Type B pancreatic cell (in vitro differentiated cells): Measurements from ENCODE around the gene ST8SIA2.

- PRO-cap, result no peak
Observed at GRCh38 chr15:90391602-90392605, 3.9 kb downstream of the IQGAP1 start.

GRCh38 chr15:90499925-90500760 lies 29.6 kb upstream of the CRTC3 start:
- PRO-cap, result no peak

DNA sequence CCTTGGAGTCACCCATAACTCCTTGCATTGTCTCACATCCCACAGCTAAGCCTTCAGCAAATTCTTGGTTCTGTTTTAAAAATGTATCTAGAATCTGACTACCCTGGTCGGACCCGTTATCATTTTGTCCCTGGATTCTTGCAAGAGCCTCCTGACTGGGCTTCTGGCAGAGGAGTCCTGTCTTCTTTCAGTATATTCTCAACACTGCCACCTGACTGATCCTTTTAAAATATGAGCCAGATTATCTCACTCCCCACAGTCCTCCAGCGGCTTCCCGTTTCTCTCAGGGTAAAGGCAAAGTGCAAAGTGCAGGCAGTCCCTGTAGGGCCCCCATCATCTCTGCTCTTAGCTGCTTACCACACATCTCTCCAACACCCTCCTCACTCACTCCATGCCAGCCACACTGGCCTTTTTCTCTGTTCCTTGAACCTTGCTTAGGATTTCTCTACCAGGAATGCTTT lies 28.4 kb downstream of the CRTC3 start:
- PRO-cap, result no peak

DNA sequence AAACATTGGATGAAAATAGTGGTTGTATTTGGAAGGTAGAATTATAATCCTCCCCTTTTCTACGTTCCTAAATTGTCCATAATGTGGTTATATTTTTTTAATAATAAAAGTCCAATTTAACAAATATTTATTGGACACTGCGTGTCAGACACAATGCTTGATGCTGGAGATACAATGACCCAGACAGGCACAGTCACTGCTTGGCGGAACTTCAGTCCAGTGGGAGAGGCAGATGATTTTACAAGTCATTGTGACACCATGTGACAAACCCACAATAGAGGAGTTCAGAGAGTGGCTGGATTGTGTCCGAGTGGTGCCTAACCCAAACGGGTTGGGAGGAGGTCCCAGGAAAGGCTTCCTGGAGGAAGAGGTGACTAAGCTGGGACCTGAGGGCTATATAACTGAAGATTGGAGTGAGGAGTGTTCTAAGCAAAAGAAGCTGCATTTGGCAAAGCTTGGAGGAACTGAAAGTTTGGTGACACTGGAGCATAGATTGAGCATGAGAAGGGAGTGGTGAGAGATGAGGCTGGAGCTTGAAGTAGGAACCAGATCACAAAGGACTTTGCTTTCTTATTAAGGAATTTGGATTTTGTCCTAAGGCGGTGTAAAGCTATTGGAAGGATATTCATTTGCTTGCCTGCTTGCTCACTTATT lies 41.4 kb downstream of the CRTC3 start:
- PRO-cap, result no peak

DNA sequence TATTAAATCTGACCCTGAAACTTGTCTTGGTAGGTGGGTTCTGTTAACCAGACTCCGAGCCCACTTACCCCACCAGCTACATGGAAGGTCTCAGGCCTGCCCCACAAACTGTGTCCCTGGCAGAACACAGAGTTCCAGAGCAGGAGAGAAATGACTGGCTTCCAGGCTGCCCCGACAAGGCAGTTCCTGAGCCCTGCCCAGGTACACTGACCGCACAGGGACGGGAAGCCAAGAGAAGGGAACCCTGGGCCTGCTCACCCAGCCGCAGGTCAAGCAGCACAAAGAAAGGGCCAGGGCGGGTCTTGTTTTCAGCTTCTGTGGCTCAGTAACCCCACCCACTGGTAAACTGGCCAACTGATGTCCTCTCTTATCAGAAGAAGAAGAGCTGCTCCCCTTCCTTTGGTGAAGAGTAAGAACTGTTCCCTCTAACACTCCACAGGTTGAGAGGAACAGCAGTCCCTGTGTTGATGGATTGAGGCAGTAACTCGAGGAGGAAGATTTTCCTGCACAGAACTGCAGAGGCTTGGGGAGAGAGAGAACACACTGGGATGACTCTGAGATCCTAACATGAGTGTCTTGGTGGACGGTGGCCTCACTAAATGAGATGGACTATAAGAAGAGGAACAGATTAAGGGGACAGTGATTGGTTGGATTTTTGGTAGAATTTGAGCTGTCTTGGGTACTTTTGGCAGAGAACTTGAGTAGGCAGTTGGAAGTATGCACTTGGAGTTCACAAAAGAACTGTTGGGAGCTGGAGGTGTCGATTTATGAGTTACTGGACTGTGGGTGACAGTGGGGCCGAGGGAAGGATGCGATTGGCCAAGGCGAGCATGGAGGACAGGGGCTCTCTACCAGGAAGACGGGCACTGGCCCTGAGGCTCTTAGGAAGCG lies 68.5 kb downstream of the CRTC3 start:
- PRO-cap, result no peak

DNA sequence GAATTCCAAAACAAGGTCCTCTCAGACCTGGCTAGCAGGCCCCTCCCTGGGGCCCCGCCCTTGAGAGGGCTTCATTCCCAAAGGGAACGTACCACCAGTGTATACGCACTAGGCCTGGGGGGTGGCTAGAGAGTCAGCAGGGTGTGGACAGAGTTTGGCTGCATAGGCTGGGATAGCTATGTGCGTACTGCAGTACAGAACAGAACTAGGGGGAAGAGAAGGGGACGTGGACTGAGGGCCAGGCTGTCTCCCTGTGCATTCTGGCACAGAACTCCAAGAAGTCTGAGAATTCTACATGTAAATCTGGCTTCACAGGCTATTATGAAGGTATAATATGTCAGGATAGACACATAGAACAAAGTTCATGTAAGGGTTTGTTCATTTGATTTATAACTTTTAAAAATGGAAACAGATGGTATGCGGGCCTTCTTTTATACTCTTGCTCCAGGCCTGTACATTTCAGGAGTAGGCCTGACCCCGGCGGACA lies 92.4 kb upstream of the BLM start:
- PRO-cap, result no peak

DNA sequence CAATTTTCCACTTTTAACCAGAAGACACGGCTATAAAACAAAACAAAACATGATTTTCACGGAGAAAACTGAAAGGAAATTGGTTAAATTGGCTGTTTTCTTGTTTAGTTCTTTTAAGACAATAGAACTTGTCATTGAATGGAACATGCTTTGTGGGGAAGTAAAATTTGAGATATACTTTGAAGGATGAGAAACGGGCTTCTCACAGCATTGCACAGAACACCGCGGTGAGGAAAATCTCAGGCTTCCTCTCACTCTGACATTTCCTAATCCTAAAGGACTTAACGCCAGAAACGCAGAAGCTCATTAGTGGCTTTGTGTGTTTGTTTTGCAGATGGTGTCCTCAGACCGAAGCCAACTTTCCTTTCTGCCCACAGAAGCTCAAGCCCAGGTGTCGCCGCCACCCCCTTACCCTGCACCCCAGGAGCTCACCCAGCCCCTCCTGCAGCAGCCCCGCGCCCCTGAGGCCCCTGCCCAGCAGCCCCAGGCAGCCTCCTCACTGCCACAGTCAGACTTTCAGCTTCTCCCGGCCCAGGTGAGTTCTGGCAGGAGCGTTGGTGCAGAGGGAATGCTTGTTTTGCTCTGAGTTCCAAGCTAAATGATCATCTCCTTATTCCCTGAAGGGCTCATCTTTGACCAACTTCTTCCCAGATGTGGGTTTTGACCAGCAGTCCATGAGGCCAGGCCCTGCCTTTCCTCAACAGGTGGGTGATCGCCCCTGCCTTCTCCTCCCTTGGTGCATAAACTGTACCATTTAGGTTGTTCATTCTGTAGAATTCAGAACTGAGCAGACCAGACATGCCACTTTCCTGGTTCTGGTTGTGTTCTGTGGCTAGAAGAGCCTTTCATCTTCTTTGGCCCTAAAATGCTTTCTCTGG lies 78.8 kb upstream of the BLM start:
- PRO-cap, result no peak

DNA sequence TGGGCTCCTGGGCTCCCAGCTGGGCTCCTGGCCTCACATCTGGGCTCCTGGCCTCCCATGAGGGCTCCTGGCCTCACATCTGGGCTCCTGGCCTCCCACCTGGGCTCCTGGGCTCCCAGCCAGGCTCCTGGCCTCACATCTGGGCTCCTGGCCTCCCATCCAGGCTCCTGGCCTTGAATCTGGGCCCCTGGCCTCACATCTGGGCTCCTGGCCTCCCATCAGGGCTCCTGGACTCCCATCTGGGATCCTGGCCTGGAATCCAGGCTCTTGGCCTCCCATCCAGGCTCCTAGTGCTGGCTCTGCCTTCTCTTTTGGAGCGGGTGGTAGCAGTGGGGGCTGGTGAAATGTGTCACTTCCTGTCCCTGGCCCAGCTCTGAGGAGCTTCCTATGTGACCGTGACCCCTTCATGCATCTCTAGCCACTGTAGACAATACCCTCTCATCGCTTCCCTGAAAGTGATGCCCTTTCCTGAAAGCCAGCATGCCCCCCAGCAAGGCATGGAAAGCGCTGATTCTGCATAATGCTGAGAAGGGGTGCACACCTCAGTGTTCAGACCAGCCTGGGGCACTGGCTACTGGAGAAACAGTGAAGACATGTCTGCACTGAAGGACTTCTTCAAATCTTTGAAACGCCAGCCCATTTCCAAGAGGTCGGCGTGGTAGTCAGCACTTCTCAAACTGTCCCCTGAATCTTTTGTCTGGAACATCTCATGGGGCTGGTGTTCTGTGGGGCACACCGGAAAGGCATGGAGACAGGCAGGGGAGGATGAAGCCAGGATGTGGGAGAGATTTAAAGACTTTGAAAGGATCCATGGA lies 62.4 kb upstream of the BLM start:
- PRO-cap, result no peak

- PRO-cap, result no peak
Observed at GRCh38 chr15:90660975-90661275, 56.2 kb upstream of the BLM start.

DNA sequence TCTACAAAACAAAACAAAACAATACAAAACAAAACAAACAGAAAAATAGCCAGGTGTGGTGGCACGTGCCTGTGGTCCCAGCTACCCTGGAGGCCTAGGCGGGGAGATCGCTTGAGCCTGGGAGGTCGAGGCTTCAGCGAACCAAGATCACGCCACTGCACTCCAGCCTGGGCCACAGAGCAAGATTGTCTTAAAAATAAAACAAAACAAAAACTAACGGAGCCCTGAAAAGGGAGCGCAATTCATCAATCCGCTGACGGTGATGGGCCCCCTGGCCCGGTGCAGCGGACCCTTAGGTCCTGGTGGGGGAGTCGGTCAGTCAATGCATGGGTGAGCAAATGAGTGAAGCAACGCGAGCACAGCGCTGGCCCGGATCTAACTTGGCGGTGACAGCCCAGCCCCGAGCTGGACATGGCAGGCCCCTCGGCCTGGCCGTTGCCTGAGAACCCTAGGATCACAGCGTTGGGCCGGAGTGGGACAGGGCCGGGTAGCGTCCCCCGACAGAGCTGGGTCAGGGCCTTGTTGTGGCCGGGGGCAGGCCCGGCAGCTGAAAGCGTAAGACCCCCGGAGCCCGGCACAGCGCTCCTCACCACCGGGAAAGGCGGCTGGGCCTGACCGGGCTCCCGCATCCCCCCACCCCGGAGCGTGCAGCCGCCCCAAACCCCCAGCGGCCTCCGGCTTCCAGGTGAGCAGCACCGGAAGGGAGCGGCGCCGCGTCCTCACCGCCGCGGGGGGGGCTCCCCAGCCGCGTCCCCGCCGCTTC lies 52.2 kb upstream of the BLM start:
- PRO-cap, result no peak

GRCh38 chr15:90808339-90808924 lies 60.0 kb upstream of the FURIN start:
- PRO-cap, result no peak

DNA sequence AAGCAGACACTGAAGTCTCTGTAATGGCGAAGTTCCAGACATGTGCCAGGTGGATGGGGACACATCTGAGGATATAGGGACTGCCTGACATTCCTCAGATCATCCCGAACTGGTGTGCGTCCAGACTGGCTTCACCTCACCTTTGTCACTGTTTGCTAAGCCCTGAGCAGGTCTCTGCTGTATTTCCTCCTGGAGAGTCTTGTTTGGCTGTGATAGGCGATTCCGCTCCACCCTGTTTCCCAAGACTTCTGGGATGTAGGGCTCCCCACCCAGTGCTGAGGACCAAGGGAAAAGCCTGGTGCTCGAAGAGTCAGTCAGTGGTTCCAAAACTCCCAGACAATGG lies 11.1 kb upstream of the FURIN start:
- PRO-cap, result no peak

DNA sequence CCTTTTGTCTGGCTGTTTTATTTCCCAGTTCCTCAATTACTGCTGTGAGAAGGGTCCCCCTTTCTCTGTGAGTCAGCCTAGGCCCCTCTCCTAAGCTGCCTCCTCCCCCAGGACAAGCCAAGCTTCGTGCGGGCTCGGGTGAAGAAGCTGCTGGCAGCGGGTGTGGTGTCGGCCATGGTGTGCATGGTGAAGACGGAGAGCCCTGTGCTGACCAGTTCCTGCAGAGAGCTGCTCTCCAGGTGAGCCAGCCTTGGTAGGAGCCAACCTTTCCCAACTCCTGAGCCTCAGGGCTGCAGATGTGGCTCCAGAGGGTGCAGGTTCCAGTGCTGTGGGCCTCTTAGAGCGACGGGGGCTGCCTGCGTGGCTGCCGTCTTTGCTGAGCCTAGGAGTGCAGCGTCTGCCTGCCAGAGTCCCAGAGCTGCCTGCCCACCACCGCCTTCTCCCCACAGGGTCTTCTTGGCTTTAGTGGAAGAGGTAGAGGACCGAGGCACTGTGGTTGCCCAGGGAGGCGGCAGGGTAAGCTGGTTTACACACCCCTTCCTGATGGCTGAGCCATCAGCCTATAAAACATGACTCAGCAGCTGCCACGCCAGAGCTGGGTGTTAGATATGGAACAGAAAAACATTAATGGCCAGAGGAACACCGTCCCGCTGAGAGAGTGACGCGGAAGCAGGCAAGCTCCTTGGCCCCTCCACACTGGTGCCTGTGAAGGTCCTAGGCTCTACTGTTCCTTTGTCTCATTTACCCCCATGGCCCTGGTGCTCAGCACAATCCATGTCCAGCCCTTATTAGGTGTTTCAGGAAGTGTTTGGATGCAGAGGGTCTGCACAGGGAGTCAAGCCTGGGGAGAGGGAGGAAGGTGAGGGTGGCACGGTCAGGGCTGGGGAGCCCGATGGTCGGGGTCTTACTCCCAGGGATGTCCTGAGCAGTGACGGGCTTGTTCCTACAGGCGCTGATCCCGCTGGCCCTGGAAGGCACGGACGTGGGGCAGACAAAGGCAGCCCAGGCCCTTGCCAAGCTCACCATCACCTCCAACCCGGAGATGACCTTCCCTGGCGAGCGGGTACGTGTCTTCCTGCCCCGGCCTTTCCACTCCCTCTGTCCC lies 5.1 kb upstream of the RCCD1 start:
- PRO-cap, result no peak

DNA sequence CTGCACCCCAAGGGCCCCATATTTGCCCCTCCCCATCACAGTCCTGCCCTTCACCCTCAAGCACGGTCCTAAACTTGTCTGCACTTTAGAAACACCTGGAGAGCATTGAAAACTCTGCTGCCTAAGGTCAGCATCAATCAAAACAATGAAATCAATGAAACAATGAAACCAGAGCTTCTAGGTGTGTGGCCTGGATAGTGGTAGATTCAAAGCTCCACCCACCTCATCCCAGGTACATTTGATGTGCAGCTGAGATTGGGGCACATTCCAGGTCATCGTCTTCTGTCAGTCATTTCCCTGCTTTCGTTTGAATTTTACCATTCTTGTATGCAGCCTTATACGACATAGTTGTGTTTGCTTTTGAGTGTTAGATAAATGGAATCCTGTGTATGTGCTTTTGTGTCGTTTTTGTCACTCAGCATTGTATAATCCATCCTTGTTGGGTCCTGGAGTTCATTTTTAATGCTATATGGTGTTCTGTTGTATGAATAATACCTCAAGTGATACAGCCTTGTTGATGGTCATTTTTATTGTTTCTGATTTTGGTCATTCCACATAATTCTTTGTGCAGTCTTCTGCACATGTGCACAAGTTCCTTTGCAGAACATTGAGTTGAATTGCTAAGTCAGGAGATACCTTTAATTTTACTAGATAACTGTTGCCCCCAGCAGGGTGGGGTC lies 7.3 kb downstream of the RCCD1 start:
- PRO-cap, result unidirectional peak, minus-strand start at position 279 of the sequence

DNA sequence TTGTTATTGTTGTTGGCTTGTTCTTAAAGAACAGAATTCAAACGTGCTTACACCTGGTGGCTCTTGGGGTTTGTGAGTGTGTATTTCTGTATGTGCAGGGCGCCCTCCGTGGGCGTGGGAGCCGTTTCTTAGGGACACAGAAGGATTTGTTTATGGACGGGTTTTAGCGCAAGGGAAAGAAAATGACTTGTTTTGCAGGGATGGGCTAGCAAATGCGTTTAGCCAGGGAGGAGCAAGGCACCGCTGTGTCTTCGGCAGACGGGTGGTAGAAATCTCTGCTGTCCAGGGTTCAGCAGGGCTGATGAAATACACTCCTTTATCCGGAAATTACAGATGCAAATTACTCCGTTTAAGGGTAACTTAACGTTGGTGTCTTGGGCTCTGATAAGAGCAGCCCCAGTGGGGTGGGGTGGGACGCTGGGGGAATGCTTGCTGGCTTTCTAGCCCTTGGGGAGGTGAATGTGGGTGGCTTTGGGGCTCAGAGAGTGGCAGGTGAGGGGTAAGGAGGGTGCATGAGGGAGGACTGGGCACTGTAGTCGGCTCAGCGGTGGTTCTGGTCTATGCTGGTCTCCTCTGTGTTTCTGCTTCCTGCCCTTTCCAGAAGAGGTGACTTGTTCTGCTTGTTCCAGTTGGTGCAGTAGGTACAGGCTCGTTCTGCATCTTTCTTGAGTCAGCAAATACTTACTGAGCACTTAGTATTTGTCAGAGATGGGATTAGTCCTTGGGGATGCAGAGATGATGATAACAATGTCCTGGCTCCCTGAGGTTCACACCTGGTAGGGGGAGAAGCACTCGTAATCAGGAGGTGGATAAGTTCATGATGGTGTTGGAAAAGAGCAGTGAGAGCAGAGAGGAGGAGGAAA lies 918 bp downstream of the SV2B start:
- PRO-cap, result no peak

DNA sequence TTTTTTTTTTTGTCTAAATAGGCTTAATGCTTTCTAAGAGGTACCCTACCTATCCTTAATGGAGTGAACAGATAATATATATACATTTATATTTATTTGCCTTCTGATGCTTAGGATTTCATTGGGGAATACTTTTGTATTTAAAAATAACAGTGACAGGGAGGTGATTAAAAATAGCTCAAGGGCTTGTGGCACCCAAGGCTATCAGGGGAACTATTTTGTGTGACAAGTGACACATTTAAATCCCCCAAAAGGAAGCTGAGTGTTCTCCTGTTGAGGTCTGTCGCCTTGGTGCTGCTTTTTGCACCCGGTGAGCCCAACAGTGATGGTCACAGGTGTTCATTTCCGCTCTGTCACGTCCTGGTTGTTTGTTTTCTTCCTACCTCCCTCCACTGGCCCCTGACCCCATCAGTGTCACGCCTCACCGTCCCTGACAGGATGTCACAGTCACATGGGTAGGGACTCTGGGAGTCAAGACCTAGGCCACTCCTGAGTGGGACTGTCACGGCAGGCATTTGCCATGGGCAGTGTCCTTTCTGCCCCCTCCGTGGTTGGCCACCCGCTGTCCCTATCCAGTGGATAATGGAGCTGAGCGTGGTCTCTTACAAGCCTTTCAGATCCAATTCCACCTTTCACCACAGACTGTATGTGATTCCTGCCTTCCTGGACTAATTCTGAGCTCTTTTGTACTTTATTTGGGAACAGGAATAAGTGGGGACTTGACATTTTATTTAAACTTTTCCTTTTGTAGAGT lies 11.2 kb downstream of the SLCO3A1 start:
- PRO-cap, result no peak

DNA sequence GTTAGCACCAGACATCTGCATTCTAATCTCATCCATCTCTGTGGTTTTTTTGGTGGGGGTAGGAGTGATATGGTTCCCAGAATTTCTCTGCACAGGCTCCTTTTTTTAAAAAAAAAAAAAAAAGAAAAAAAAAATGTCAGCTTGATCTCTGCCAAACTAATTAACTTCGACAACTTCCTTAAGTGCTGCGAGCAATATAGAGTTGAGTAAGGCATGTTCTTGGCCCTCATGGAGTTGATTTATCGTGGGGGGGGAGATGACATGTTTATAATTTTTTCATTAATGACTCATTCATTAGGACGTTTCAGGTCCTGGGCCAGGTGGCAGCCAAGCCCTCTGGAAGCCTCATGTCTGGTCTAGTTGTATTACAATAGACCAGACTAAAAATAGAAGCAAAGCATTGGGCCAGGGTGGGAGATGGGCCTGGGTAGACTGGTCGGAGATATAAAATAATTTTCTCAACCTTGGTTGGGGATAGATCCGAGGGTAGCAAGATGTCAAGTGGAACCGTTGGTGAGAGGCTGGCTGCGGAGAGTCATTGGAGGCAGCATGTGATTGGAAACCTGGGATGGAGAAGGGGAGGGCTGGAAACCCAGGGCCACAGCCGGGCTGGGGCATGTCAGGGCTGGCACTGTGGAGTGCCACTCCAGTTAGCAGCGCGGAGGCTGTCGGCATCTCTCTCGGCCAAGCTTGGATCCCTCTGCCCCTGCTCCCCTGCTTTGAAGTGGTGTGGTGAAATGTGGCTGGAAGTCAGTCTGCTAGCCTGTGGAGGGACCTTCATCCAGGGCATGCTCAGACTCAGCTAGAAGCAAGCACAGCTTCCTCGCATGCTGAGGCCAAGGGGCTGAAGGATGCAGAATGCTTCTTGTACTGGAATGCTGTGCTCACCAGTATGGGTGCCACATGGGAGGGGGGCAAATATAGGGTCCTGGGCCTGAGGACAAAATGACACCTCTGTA lies 13.2 kb downstream of the SLCO3A1 start:
- PRO-cap, result no peak

DNA sequence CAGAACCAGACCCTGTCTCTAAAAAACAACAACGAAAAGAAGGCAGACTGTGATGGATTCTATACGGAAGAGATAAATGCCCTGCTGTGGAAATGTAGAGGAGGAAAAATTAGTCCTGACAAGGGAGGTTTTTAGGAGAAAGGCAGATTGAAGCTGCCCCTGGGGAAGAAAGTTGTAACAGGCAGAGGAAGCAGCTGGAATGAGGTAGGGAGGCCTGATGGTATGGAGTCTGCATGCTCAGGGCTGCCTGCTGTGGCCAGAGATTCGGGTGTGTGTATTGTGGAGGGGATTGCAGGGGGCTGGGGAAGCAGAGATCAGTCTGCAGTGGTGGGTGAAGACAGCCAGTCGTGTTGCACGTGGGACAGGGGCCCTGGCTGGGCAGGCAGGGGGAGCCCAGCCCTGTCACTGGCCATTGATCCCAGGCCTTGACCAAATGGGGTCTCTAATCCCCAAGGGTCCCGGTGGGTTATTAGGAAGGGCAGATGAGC lies 96.5 kb downstream of the SLCO3A1 start:
- PRO-cap, result no peak

DNA sequence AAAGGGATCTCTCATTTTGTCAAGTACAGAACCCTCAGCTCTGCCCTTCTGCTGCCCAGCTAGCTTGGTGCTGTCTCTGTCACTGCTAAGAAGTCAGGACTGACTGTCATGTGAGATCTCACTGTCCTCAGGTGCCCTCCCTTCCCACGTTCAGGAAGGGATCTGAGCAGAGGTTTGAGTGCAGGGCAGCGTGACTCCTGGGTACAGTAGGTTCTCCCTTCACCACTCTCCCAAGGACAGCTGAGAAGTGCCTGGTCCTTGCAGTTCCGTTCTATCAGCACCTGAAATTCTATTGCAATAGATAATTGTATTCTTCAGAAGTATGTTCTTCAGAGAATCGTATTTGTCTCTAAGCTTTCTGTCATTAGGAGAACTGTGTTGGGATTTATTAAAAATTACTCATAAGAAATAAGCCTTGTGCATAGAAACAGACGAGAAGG lies 229.8 kb downstream of the SLCO3A1 start:
- PRO-cap, result no peak

DNA sequence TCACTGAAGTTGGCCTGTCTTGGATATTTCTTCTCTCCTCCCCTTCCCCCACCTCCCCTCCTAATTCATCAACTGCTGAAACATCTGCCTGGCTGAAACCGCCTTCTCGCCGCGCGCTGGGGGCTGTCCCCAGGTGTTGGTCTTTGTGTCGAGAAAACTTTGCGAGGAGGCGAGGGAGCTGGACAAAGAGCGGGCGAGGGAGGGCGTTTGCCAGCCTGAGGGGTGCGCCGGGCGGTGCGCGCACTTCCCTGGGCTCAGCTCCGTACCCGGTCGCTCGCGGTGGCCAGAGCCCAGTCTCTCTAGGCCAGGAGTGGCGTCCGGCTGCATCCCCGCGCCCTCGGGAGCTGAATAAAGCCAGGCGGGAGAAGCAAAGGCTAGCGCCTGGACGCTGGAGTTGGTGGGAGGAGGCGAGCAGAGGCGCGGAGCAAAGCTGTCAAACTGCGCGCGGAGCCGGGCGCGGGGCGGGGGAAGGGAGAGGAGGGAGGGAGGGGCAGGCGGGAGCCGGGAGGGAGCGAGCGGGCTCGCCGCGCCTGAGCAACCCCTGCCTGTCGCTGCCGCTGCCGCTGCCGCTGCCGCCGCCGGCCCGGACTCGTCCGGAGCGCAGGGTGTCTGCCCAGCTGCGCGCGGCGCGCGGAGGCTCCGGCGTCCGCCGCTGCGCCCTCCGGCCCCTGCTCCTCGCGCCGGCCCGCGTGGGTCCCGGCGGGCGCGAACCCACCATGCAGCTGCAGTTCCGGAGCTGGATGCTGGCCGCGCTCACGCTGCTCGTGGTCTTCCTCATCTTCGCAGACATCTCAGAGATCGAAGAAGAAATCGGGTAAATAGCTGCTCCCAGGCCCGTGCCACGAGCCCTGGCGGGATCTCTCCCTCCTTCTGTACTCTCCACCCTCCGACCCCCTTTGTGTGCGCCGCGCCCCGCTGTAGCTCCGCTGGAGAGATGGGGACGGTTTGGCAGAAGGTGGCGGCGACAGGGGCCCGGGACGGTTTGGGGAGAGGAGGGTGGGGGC lies at the start of gene ST8SIA2:
TSS of gene ST8SIA2 (plus strand) at position 533 of the 1,004 bp plus-strand sequence.
- PRO-cap, result bidirectional peak, plus-strand start at position 537 of the sequence, minus-strand start at position 350 of the sequence